Liver (tissue), 9 donors: ENCODE data around the gene ODF3L1.

DNA sequence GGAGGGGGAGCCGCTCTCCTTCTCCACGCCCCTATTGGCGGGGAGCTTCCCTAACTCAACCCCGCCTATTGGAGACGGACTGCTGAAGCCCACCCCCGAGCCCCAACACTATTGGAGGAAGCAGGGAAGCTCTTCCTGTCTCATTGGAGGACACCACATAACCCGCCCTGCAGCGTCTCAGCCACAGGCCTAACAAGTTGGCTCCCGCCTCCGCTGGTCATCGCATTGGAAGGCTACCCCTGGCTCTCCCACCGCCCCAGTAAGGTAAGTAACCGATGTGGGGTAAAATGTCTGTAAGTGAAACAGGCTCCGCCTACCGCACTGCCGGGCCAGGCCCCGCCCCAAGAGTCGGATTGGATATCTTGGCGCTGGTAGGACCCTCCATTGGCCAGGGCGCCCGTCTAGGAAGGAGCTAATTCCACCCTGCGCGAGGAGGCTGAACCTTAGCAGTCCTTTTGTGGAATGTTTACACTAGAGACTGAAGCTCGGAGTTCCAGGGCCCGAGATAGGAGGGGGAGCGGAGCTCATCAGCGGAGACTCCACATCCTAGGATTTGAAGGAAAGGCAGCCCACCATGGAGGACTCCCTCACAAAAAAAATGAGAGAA, 459 bp upstream of the SIN3A start:
- PRO-cap, 5 experiments = peak in 5 of 5 experiments; most common plus-strand start position 387 of the sequence (in 4); most common minus-strand start position 261 of the sequence (in 5)
- RAMPAGE, long total RNA, 2 experiments = no peak in any of the 2 experiments
- RRBS = no CpG with 5 or more reads among the region's 27 CpGs

- PRO-cap, 5 experiments = peak in 5 of 5 experiments; most common plus-strand start chr15:75453967 (in 1); most common minus-strand start chr15:75453971 (in 1)
- RAMPAGE, long total RNA, 2 experiments = no peak in any of the 2 experiments
- RRBS = under 1% methylated on average over 14 of the region's 37 CpGs
Measured at GRCh38 chr15:75453807-75454230, 2.3 kb upstream of the SIN3A start.

DNA sequence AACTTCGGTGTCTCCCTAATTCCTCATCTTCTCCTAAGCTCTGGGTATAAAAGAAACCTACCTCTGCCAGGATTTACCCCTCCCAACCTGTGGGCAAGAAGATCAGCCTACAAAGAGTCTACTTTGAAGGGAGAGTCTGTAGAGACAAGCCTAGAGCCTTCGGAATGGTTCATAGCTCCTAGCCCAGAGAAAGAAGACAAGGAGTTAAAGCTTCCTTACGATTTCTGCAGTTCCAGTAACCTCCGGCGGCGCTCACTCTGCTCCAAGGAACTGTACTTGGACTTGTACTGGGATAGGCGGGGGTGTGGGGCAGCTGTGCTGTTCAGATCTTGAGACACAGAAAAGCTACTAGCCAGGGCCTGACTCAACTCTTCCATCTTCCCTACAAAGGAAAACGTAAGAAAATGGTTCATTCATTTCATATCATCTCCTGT, 4.8 kb downstream of the SNUPN start:
- PRO-cap, 5 experiments = no peak in any of the 5 experiments
- RAMPAGE, long total RNA, 2 experiments = no peak in any of the 2 experiments
- RRBS = no CpG with 5 or more reads among the region's 8 CpGs

DNA sequence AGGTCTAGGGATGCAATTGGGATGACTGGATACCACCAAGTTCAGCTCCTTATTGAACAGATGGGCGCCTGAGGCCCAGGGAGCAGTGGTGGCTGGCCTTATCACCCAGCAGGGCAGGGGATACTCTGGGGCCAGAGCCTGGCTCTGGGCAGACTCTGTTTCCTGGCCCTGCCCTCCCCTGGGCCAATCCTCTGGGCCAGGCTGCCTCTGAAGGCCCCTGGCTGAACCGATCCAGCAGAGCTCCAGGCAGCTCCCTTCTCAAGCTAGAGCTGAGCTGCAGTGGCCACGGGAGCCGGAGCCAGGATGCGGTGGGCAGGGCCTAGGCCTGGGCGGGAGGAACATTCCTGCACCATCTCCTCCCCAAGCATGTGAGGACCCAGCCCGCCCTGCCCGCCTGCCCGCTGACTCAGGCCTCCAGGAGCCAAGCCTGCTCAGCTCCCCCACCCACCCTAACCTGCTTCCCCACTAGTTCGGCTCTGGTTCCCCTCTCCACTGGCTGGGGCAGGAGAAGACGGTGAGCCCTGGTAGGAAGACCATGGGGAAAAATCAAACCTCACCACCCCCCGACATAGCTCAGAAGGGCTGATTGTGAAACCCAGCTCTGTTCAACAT, 13.3 kb downstream of the SNX33 start:
- PRO-cap, 5 experiments = peak in 2 of 5 experiments; most common plus-strand start position 468 of the sequence (in 2); most common minus-strand start position 265 of the sequence (in 1)
- RAMPAGE, long total RNA, 2 experiments = no peak in any of the 2 experiments
- RRBS = no CpG with 5 or more reads among the region's 12 CpGs

DNA sequence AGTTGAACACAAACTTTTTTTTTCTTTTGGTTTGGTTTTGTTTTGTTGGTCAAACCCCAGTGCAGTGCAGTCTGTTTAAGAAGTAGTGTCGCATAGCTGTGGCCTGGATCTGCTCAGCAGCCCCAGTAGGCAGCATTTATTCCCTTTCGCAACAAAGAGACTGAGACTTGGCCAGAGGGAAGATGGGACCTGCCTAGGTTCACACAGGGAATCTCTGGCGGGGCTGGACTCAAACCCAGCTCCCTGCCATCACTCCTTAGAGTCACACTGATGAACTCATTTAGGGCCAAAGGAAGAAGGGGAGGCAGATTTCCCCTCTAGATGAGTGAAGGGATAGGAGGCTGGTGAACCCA, 13.8 kb downstream of the SNX33 start:
- PRO-cap, 5 experiments = no peak in any of the 5 experiments
- RAMPAGE, long total RNA, 2 experiments = no peak in any of the 2 experiments
- RRBS = no CpG with 5 or more reads among the region's 3 CpGs

DNA sequence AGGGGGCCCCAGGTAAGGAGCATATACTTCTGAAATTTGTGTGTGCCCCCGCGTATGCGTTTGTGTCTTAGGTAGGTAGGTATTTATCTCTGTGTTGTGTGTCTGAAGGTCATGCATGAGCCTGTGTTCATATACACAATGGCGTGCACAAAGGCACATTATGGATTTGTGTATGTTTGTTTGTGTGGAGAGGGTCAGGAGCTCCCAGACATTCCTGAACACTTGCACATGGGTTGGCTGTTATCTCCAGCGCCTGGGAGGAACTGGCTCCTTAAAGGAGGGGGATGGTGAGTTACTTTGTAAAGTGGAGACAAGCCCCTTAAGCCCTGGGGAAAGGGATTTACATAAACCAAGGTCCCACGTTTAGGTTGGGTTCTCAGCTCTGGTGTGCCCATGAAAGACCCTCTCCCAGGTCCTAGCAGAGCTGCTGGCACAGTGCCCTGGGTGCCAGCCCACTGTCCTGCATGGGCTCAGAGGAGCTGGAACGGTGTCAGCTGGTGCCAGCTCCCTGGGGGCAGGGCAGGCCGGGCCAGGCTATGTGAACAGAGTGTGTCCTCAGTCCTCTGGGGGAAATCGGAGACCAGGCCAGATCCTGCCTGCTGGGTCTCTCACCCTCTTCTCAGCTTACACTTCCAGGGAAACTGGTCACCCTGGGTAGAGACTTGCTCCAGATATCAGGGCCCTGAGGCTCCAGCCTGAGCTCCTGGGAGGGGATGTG, 25.0 kb downstream of the SNX33 start:
- PRO-cap, 5 experiments = no peak in any of the 5 experiments
- RAMPAGE, long total RNA, 2 experiments = no peak in any of the 2 experiments
- RRBS = no CpG with 5 or more reads among the region's 9 CpGs

DNA sequence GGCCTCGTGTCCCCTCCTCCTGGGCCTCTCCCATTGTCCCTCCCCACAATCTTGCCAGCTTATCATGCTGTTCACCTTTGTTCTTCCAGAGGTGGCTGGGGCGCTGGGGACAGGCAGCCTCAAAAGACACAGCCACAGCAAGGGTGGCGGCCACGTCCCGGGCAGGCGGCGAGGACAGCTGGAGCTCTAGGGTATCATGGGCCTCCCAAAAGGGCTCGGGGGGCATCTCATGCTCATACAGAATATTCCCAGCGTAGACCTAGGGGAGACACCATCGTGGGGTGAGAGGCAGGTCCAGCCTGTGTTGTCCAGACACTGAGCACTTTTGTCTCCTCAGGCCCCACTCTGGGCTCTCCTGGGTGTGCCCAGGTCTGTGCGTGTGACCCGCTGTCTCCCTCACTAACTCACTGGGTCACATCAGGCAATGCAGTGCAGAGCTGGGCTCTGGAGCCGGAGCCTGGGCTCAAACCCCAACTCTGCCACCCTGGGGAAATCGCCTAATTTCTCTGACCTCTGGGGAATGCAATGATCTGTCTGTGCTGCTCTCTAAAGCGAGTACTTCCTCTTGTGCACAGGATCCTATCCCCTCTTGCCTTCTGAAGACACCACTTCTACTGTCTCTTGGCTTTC, 30.0 kb downstream of the SNX33 start:
- PRO-cap, 5 experiments = no peak in any of the 5 experiments
- RAMPAGE, long total RNA, 2 experiments = no peak in any of the 2 experiments
- RRBS = no CpG with 5 or more reads among the region's 15 CpGs

GRCh38 chr15:75696783-75697424, 15.7 kb downstream of the CSPG4 start:
- PRO-cap, 5 experiments = no peak in any of the 5 experiments
- RAMPAGE, long total RNA, 2 experiments = no peak in any of the 2 experiments
- RRBS = 83% methylated on average over 6 of the region's 12 CpGs

- PRO-cap, 5 experiments = no peak in any of the 5 experiments
- RAMPAGE, long total RNA, 2 experiments = no peak in any of the 2 experiments
- RRBS = no CpG with 5 or more reads among the region's 7 CpGs
Measured at GRCh38 chr15:75710853-75711349, 1.7 kb downstream of the CSPG4 start.

- PRO-cap, 5 experiments = peak in 4 of 5 experiments; most common plus-strand start chr15:75724041 (in 2); most common minus-strand start chr15:75723930 (in 1)
- RAMPAGE, long total RNA, 2 experiments = no peak in any of the 2 experiments
- RRBS = no CpG with 5 or more reads among the region's 7 CpGs
Measured at GRCh38 chr15:75723792-75724318, at the start of gene ODF3L1. Gene ODF3L1 (plus strand): TSS chr15:75724041.

GRCh38 chr15:75842640-75843371, 441 bp upstream of the UBE2Q2 start:
- PRO-cap, 5 experiments = peak in 1 of 5 experiments; most common plus-strand start chr15:75843212 (in 1)
- RAMPAGE, long total RNA, 2 experiments = no peak in any of the 2 experiments
- RRBS = 1% methylated on average over 14 of the region's 64 CpGs

DNA sequence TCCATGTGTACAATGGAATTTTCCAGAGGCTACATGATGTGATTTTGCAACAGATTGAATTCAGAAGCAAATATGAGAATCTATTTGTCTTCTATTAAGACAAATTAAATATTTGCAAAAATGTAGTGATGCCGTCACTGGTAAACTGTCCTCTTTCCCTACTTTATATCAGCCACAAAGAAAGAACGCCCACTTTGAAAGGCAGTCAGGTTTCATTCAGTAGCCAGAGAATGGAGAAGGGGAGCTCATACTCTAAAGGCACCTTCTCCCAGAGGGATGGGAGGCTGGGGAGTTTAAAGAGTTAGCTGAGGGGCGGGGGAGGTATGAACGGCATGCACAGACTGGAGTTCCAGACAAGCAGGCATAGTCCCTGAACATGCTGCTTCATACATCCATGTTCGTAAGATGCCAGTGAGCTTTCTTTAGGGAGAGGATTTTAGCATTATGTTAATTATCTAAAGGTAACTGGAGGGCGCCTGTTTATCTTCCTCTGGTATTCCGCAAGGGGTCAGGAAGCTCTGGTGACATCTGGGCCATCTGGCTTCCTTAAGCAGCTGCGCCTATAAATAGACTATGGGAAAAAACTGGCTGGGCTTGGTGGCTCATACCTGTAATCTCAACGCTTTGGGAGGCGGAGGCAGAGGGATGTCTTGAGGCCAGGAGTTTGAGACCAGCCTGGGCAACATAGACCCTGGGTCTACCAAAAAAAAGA, 1.7 kb upstream of the FBXO22 start:
- PRO-cap, 5 experiments = no peak in any of the 5 experiments
- RAMPAGE, long total RNA, 2 experiments = no peak in any of the 2 experiments
- RRBS = no CpG with 5 or more reads among the region's 10 CpGs

DNA sequence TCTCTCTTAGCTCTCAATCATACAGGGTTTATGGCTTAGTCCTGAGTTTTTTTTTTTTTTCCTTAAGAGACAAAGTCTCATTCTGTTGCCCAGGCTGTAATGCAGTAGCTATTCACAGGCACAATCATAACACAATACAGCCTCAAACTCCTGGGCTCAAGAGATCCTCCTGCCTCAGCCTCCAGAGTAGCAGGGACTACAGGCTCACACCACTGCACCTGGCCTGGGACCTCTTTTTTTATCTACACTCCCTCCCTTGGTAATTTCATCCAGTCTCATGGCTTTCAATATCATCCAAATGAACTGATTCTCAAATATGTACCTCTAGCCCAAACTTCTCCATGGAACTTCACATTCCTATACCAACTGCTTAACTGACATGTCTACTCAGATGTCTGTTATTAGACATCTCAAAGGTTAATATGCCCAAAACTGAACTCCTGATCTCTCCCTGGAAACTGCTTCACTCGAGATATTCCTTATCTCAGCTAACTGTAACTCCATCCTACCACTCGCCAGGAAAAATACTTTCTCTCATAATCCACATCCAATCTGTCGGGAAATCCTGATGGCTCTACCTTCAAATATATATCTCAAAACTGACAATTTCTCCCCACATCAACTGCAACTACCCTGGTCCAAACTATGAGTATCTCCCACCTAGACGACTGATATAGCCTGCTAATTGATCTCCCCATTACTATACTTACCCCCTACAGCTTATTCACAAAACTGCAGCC, 31.3 kb downstream of the ETFA start:
- PRO-cap, 5 experiments = no peak in any of the 5 experiments
- RAMPAGE, long total RNA, 2 experiments = no peak in any of the 2 experiments
- RRBS = no CpG with 5 or more reads among the region's 4 CpGs

DNA sequence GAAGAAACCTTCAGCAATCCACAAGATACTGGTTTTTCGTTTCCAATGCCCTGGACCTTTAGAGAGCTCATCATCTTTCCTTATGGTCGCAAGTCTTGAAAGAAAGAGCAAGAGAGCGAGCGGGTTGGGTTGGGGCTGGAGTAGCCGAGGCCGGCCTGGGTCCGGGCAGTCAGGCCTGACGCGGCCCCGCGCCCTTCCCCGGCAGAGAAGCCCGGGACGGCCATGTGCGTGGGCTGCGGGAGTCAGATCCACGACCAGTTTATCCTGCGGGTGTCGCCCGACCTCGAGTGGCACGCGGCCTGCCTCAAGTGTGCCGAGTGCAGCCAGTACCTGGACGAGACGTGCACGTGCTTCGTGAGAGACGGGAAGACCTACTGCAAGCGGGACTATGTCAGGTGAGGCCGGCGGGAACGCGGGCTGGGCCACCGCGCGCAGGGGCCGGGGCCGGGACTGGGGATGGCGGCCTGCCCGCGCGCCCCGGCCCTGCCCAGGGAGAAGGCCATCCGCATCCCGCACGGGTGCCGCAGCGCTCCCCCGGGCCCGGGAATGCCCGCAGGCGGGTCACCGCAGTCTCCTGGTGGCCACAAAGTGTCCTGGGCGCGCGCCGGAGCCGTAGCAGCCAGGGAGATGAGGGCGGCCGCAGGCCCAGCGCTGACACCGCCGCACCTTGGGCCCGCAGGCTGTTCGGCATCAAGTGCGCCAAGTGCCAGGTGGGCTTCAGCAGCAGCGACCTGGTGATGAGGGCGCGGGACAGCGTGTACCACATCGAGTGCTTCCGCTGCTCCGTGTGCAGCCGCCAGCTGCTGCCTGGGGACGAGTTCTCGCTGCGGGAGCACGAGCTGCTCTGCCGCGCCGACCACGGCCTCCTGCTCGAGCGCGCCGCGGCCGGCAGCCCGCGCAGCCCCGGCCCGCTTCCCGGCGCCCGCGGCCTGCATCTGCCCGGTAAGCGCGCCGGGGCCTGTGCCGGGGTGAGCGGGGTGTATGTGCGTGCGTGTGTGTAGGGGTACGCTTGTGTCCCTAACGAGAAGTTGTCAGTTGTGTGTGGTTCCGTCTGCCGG, 1.3 kb downstream of the ISL2 start:
- PRO-cap, 5 experiments = no peak in any of the 5 experiments
- RAMPAGE, long total RNA, 2 experiments = no peak in any of the 2 experiments
- RRBS = 15% methylated on average over 36 of the region's 109 CpGs

DNA sequence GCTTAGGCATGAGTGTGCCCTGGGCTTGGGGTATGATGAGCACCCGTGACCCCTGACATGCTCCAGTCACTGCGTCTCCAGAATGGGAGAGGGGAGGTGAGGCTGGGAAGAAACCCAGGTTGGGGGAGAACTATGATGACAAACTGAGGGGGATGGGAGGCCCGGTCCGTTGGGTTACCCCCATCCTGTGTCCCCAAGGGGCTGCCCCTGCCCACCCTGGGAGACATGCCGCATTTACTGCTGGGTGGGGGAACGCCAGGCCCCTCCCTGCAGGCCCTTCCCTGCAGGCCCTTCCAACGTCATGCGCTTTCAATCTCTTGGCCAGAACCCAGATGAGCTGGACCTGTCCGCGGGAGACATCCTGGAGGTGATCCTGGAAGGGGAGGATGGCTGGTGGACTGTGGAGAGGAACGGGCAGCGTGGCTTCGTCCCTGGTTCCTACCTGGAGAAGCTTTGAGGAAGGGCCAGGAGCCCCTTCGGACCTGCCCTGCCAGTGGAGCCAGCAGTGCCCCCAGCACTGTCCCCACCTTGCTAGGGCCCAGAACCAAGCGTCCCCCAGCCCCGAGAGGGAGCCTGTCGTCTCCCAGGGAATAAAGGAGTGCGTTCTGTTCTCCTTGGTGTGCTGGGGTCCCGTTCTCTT, 34.1 kb downstream of the TSPAN3 start:
- PRO-cap, 5 experiments = no peak in any of the 5 experiments
- RAMPAGE, long total RNA, 2 experiments = no peak in any of the 2 experiments
- RRBS = no CpG with 5 or more reads among the region's 19 CpGs

- PRO-cap, 5 experiments = no peak in any of the 5 experiments
- RAMPAGE, long total RNA, 2 experiments = no peak in any of the 2 experiments
- RRBS = no CpG with 5 or more reads among the region's 12 CpGs
Measured at GRCh38 chr15:77045140-77045981, 25.5 kb downstream of the TSPAN3 start.

DNA sequence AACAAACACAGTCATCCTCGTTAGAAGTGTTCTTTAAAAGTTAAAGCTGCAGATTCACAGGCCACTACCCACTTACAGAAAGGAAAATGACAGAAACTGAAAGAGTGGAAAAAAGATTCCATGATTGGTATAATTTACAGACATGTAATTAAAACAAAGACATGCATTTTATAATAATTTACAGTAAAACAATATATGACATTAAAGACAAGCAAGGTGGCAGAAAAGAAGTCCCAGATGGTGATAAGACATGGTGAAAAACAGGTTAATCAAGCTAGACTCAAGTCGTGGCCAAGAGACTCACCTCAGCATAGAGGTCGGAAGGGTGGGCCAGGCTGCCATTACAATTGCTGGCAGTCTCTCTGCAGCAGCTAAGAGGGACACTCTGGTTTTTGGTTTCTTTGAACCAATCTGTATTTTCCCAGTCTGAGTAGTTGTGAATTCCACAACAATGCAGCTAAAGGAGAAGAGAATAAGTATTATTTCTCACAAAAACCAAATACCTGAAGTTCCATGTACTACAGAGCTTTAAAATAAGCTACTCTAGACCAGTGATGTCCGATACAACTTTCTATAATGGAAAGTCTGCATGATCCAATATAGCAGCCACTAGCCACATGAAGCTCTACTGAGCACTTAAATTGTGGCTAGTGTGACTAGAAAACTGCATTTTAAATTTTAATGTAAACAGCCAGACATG, 18.3 kb downstream of the TSPAN3 start:
- PRO-cap, 5 experiments = no peak in any of the 5 experiments
- RAMPAGE, long total RNA, 2 experiments = no peak in any of the 2 experiments
- RRBS = no CpG with 5 or more reads among the region's 4 CpGs

- PRO-cap, 5 experiments = no peak in any of the 5 experiments
- RAMPAGE, long total RNA, 2 experiments = no peak in any of the 2 experiments
- RRBS = no CpG with 5 or more reads among the region's 5 CpGs
Measured at GRCh38 chr15:77109567-77109940, 38.6 kb upstream of the TSPAN3 start.

DNA sequence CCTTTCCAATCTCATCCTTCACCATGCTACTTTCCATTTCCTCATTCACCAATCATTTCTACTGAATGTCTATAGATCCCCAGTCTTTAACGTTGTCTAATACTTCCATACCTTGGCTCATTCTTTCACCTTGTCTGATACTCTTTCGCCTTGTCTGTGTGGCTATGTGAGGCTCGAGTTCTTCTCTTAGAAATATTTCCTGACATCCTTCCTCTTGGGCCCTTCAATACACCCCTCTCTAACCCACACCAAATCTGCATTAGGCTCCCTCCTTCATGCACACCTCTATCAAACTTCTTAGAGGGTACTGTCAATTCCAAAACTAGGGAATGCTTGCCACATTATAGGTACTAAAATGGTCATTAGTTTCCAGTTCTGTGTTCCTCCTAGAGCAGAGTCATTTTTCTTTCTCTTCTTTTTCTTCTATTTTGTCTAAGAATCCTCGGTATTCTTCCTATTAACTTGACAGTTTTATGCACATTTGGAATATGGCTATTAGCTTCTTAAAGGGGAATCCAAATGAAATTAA, 37.6 kb downstream of the PEAK1 start:
- PRO-cap, 5 experiments = no peak in any of the 5 experiments
- RAMPAGE, long total RNA, 2 experiments = no peak in any of the 2 experiments
- RRBS = no CpG with 5 or more reads among the region's 4 CpGs

DNA sequence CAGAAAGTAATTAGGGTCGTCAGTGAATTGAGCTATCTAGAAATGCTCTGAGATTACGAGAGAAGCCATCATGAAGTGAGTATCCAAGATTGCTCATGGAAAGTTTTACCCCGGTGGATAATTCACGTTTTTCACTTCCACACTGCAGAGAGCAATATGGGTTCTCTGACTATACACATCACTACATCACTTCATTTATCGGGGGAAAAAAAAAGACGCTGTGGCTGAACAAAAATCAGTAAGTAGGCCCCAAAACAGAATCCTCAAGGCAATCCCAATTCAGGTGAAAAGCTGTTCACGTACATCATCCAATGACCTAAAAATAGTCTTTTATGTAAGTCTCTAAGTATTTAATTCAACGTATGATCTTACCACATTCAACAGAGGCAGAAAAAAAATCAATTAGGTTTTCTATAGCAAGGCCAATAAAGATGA, 1.3 kb downstream of the PEAK1 start:
- PRO-cap, 5 experiments = no peak in any of the 5 experiments
- RAMPAGE, long total RNA, 2 experiments = no peak in any of the 2 experiments
- RRBS = no CpG with 5 or more reads among the region's 8 CpGs